GM19239 (cell line): ENCODE measurements around a stretch of chr1.

- RRBS = no CpG with 5 or more reads among the region's 4 CpGs
Observed at GRCh38 chr1:172626149-172626517, 32.8 kb upstream of the FASLG start.

- RRBS = no CpG with 5 or more reads among the region's 2 CpGs
Observed at GRCh38 chr1:172661024-172661478, 2.1 kb downstream of the FASLG start.

- RRBS = no CpG with 5 or more reads among the region's 16 CpGs
Observed at GRCh38 chr1:172662279-172663285, 3.7 kb downstream of the FASLG start.

- RRBS = no CpG with 5 or more reads among the region's 2 CpGs
Observed at GRCh38 chr1:172914422-172914832, 136.3 kb downstream of the TNFSF18 start.

DNA sequence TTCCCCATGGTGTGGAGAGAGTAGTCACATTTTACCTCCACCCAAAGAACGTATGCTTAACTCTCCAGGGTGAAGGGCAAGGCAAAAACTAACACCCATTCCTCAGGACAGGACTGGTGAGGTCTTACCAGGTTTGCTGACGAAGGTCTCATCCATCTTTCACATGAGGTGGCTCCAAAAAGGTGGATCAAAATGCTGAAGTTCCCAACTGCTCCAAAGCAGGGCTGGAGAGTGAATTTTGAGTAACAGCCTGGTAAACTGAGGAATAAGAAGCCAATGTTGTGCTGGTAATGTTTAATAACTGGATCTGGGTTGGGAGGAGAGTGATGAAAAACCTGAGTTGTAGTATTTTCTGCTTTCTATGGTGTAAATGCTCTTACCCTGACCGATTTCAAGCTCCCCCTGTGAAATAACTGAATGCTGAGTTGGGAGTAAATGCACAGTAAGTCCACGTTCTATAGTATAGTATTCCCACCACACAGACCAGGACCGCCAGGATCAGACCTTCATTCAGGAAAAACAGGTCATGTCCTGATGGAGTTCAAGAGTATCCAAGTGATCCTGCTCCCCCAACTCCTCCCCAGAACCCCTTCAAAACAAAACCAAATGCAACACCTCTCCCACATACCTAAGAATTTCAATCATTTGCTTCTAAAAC, 35.2 kb upstream of the PRDX6 start:
- RRBS = no CpG with 5 or more reads among the region's 5 CpGs

GRCh38 chr1:173937182-173937747, 20.1 kb upstream of the SERPINC1 start:
- RRBS = no CpG with 5 or more reads among the region's 1 CpG

GRCh38 chr1:173946232-173946971, 29.3 kb upstream of the SERPINC1 start:
- RRBS = no CpG with 5 or more reads among the region's 6 CpGs

DNA sequence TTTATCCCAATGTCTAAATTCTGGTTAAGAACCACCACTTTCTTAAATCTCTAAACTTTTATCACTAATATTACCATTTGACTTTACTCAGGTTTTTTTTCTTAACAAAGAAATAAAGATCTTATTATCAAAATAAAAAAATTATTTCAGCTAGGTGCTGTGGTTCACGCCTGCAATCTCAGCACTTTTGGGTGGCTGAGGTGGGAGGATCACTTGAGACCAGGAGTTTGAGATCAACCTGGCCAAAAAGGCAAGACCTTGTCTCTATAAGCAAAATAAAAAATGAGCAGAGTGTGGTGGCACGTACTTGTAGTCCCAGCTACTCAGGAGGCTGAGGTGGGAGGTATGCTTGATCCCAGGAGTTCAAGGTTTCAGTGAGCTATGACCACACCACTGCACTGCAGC, 23.5 kb downstream of the RC3H1 start:
- RRBS = no CpG with 5 or more reads among the region's 2 CpGs

DNA sequence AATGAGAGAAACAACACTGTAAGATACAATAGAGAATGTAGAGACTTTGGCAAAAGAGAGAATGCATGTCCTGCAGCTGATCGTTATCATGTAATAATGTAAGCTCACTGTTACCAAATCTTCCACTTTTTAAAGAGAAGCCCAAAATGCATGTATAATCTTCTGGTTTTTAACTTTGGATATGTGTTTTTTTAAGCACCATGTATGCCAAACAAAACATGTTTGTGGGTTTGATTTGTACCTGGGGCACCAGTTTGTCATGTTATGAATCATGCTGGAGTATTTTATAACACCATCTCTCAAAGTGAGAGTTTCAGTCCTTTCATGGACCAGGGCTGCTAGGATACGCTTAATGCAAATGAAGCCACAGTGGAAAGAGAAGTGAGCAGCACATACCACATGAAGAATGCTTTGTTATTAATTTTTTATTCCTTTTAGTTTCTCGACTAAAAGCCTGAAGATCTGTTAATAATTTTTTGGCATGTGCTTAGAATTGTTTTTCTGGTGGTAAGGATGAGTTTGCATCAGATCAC, 2.2 kb upstream of the RABGAP1L start:
- RRBS = no CpG with 5 or more reads among the region's 3 CpGs

DNA sequence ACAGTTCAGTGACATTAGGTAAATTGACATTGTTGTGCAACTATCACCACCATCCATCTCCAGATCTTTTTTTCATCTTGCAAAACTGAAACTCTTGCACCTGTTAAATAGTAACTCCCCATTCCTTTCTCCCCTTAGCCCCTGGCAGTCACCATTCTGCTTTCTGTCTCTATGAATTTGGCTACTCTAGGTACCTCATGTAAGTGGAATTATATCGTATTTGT, 227.2 kb upstream of the CACYBP start:
- RRBS = no CpG with 5 or more reads among the region's 1 CpG

GRCh38 chr1:174817439-174818327, 182.1 kb upstream of the CACYBP start:
- RRBS = no CpG with 5 or more reads among the region's 5 CpGs

- RRBS = no CpG with 5 or more reads among the region's 3 CpGs
Observed at GRCh38 chr1:174839513-174840119, 160.1 kb upstream of the CACYBP start.

DNA sequence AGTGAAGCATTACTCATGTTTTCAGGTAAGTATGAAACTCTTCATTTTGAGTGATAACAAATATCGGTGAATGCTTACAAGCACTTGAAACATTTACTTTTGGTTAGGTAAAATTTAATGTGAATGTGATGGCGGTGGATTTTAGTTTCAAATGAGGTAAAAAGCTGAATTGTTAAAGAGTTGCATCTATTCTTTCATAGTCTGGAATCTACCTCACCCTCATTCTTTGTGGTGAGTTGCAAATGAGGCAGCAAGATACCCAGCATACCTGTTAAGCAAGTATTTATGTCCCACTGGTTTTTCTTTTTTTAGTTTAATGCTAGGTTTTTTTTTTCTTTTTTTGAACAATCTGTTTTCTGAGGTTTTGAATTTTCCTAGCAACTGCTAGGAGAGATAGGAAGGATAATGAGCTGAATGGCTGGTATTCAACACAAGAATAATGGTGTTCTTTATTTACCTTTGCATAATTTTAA, 127.9 kb upstream of the CACYBP start:
- RRBS = no CpG with 5 or more reads among the region's 2 CpGs

- RRBS = no CpG with 5 or more reads among the region's 23 CpGs
Observed at GRCh38 chr1:174999116-174999499, 639 bp upstream of the CACYBP start.

DNA sequence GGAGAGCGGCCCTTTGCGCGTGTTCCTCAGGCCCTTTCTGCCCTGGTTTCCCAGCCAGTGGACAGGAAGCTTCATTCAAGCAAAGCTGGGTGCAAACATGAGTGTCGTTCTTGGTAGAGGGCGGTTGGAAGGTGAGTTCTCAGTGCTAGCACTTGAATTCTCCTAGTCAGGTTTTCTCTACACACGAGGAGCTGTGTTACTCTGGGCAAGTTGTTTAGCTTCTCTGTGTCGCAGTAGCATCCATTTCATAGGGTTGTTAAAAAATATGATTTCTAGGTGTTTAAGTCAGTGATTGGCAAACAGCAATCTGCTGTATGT, 681 bp downstream of the CACYBP start:
- RRBS = no CpG with 5 or more reads among the region's 7 CpGs

- RRBS = no CpG with 5 or more reads among the region's 2 CpGs
Observed at GRCh38 chr1:175197520-175198008, 5.0 kb upstream of the KIAA0040 start.

DNA sequence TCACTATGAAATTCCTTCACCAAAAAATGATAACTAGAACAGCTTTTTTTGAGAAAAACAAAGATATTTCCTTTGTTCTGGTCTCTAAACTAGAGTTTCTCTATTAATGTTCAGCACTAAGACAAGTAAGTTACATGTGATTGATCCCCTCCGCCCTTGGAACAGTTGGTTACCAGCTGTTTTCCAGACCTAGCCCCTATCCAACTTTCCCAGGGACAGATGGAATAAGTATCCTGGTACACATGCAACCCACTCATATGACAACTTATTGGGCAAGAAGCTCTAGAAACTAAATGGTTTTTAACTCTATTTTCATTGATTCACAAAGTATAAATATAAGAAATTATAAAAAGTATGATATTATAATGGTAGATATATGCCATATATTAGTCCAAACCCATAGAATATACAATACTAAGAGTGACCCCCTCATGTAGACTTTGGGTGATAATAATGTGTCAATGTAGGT, 140.3 kb downstream of the COP1 start:
- RRBS = no CpG with 5 or more reads among the region's 1 CpG

GRCh38 chr1:176206033-176206937, 801 bp downstream of the COP1 start:
- RRBS = 1% methylated on average over 23 of the region's 54 CpGs

DNA sequence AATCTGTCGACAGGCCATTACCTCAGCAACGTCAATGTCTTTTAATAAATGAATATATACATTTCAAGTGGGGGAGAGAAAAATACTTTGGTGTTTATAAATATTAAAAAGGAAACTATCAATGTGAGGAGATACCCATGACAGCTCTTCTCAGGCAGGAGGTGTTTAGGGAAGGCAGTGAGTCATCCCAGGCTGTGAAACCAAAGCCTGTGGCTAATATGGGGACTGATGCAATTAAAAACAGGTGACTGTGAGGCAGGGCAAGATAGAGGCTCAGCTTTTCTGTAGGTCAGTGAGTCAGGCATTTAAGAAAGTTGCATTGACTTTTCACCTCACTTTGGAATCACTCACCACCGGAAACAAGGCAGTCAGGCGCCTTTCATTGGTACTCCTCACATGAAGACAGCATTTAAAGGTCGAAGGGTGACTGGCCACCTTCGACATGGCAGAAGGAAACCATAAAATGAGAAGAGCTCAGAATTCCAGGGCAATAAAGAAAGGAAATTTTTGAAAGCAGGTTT, 54.5 kb downstream of the PAPPA2 start:
- RRBS = no CpG with 5 or more reads among the region's 6 CpGs

DNA sequence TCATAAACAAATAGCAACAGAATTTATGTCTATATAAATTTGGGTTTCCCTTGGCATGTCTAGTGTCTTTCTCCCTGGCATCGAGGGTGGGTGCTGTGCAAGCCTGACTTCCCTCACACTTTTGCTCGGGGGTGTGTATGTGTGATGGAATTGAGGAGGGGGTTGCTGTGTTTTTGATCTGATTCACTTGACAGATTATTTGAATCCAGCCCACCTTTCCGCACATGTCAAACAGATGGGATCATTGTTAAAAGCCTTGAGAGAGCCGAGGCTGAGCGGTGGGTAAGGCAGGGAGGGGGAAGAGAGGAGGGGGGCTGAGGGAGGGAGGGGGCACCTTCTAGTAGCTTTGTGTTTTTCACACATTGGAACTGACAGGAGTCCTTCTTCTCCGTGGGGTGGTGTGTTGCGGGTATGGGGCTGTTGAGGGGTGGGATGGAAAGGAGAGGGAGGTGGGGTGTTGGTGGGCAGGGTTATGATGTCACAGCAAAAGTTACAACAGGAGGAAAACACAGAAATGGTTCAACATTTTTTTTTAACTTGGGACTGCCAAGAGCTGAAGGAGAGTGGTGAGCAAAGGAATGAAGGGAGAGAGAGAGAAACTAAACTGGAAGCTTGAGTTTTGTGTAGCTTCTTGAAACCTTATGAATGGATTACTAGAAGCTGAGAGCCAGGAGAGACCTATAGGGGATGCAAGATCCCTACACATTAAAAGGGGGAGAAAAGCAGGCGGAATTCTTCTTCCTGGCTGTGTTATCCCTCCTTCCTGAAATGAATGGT, 90.2 kb downstream of the PAPPA2 start:
- RRBS = no CpG with 5 or more reads among the region's 8 CpGs